ENCODE measurements around a stretch of chr6.

GRCh38 chr6:13615037-13615230 is 201 bp upstream of the NOL7 start:
- RRBS: under 1% methylated on average over 5 of the region's 15 CpGs

DNA sequence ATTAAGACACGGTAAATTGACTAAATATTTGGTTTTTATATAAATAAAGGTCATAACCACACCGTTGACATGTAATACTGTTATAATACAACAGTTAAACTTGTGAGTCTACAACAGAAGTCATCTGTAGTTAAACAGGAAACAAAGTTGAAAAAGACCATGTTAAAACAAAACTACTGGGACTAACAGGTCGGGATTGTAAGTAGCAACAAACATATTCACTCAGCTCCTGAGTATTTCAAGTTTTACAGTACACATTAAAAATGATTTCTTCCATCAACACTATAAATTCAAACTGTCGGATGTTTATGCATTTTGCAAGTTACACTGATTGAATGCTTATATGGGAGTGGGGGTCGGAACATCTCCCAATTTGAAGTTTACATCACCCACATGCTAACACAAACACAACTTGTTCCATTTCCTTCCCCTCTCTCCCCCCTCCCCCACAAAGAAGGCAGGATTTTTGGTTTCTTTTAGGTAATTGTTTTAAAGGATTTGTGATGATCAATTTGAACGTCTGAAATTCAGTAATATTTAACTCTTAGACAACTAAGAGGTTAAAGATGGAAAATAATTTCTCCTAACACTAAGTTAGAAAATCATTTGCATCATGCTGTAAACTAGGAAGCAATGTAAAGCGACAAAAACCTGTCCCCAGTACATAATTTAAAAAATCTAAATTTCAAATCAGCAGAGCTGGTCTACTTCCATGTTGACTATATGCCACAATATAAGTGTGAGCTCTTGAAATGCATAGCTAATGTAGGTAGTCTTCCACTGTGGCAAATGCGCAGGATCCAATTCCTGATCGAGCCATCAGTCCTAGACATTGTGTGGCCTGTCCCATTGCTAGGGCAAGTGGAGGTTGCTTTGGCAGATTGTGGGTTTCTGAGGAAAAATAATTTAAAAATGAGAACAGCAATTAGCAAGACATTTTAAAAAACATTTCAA is 6.7 kb downstream of the NOL7 start:
- RRBS: no CpG with 5 or more reads among the region's 9 CpGs

DNA sequence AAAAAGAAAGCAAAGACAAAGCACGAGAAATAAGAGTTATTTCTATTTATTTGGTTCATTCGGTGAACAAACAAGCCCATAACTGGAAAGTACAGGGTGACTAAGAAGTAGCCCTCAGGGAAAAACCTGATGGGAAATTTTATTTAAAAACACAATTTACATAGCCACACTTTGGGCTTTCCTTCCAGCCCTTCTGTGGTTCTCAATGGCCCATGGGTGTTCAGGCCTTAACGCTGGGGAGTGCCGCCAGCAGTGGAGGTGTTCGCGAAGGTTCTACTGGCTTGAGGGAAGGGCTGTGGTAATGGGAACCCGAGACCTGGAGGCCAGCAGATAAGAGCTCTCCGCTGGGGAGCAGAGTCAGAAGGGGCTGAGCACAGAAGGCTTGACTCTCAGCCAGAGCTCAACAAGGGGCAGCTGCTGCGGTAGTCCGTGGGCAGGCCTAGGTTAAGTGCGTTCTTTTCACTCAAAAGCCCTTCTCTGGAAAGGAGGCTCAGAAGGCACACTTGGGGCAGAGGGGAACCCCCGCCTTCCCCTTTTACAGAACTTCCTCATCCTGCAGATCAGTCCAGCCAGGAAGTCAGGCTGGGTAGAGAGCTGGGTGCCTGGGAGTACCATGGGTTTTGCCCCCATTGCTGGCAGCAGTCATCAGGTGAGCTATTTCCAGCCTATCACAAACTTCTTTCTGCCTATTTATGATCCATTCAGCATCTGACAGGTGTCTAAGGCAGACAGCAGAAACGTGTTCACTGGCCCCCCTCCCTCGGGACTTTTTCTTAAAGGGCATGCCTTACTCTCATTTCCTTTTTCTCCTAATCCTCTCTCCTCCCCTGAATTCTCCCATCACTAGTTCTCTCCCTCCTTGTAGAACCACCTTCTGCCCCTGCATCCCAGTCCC is 8.7 kb upstream of the CD83 start:
- RRBS: no CpG with 5 or more reads among the region's 14 CpGs

DNA sequence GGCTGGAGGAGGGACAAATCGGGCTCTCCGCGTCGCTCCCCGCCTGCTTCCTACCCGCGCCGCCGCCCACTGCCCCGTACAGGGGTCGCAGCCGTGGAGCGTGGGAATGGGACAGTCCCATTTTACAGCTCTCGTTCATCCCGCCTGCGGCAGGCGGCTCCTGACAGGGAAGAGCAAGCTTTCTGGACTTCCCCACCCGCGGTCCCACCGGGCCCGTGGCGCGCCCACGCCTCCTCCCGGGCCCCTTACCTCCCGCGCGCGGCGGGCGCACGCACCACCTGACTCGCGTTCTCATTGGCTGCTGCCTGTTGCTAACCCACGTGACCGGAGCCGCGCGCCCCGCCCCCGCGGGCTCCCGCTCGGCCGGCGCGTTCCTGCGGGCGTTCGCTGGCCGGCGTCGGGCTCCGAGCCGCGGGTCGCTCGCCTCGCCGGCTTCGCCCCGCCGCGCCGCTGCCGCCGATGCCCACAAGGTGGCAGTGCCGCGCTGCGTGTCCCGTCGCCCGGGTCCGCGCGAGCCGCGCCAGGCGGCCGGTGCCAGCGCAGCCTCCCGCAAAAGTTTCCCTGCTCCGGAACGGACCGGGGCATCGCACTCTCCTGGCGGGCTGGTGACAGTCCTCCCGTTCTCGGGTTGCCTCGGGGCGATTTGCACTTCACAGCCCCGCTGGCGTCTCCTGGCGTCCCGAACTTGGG is 93.4 kb downstream of the CD83 start:
- RRBS: under 1% methylated on average over 45 of the region's 95 CpGs

DNA sequence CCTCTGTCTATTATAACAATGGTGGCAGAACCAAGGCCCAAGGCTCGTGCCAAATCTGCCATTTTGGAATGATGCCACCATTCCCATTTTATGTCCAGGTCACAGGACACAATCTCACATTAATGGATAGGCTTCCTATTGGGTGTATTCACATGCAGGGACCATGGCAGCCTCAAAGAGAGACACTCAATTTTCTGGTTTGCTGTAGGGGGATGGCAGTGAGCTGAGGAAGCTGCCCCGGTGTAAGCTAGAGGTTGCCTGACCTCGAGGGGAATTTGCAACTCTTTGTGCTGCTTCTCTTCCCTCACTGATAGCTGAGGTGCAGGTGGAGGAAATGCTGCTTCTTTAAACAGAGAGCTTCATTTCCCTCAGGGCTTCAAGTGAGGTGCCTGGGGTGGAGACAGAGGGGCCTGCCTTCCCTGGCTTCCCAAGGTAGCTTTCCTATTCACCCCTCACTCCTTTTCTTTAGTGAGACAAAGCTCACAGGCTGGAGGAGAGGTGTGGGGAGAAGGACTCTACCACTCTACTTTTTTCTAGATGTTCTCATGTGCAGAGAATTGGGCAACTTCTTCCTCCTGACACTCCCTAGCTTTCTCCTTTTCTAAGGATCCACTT is 151.9 kb downstream of the CD83 start:
- RRBS: no CpG with 5 or more reads among the region's 3 CpGs

GRCh38 chr6:14299023-14299455 is 181.5 kb downstream of the CD83 start:
- RRBS: no CpG with 5 or more reads among the region's 9 CpGs

DNA sequence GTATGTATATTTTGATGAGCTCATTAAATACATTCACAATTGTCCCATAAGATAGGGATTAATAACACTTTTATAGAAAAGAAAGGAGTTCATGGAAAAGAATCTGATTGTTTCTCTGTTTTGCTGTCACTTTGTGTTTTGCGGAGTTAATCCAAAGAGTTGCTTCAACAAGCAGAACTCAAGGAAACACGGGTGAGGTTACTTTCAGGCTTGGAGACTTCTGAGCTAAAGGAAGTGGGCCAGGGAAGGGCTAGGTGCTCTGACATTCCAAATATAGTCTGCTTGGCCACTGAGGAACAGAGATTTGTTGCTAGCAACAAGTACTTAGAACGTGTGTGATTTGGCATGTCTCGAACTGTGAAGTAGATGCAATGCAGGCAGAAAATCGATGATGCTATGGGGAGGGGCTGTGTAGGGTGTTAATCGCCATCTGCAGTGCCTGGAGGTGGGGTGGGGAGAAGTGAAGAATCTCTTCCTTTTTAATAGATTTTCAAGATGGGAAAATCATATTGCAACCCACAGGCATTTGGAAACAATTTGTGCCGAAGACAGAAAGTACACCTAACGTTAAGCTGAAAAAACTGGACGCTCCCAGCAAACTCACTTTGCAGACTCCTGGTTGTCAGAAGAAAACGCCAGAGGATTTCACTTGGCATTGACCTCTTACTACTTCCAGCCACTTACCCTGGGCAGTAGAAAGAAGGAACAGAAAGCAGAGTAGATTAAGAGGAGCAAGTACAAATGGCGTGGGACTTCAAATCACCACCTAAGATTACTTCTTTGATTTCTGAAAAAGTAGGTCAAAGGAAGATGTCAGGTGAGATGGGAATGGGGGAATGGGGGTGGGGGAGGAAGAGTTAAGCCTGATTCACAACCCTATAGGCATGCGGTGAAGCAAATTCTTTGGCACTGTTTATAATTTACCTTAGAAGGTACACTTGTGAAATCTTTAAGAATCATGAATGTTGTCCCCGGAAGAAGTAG is 314.0 kb downstream of the CD83 start:
- RRBS: no CpG with 5 or more reads among the region's 13 CpGs

DNA sequence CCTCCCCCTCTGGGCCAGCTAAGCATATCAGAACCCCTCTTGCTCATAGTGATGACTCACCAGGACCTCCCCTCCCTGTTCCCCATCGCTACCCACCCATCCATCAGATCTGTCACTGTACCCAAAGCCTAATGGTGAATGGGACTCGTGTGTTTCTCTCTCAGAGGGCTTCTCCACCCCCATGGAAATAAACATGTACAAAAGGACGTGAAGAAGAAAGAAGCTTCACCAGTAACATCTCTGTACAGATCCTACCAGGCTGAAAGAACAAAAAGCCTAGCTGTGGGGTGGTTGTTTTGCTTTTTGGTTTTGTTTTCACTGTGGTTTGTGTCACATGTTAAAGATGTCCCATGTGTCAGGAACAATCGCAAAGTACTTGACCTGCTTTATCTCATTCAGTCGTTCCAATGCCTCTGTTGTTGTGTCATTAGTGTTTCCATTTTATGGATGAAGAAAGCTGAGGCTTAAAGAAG is 518.5 kb downstream of the CD83 start:
- RRBS: no CpG with 5 or more reads among the region's 5 CpGs

GRCh38 chr6:14717187-14717742 is 528.6 kb upstream of the JARID2 start:
- RRBS: no CpG with 5 or more reads among the region's 7 CpGs

DNA sequence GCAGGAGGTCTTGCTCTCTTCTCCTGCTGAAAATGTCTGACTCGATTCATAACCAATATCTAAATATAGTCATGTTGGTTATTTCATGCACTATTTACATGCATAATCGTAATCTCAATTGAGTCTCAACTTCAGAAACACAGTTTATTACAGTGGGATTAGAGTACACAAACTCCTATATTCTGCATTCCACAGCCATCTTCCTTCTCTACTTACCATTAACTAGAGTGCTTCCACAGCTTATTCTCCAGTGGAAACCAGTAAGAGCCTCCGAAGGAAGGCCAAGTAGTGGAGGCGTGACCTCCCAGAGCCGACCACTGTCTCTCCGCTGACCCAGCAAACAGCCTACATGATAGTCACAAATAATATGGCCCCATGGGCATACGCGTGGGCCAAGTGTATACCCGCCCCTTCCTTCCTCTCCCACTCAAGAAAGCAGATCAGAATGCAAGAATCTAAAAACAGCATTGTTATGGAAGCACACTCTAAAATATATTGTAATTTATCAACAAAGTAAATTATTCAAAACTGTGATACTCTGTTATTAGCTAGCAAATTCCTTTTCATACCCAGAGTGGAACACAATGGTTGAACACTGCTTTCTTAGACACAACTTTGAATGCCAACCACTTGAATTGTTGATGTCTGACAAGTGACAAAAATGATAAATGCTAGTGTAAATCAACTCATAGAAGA is 526.6 kb upstream of the JARID2 start:
- RRBS: no CpG with 5 or more reads among the region's 9 CpGs

GRCh38 chr6:14770466-14770770 is 475.5 kb upstream of the JARID2 start:
- RRBS: no CpG with 5 or more reads among the region's 5 CpGs

DNA sequence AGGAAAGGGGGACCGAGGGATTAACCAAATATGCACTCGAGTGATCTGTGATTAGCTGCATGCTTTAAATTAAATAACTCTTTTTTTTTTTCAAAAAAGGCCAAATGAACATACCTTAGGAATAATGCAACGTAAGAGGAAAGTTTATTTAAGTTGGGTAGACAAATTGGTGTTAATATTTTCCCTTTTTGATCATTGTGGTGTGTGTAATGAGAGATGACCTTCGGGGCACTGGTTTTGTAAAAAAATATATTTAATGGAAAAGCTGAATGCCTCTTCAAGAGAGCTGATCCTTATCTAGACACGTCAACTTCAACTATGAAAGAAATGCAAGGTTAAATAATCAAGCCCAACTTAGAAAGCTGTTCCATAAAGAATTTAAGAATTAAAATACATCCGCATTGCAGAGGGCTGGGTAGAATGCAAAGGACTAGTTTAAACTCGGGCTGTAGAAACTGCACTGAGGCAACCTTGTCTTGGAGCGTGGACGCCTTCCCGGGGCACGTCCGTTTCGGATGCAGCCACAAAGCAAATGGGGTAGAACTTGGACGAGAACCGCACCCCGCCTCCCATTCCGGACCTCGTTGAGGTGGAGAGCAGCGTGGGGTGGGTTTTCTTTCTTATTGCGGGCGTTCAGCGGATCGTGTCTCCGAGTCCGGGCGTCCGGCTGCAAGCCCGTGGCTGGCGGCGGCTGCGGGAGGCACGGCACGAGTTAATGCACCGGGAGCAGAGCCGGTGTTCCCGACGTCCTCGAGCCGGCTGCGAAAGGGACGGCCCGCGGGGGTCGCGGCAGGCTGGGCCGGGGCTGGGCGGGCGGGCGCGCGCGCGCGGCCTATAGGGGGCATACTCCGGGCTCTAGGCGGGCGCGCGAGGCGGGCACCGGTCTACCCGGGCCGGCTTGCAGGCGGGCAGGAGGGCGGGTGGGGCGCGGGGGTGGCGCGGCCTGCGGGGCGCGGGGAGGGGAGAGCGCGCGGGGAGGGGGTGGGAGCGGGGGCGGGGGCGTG is 1.9 kb downstream of the JARID2 start:
- RRBS: 1% methylated on average over 41 of the region's 78 CpGs

GRCh38 chr6:15248458-15249660 is 3.0 kb downstream of the JARID2 start:
- RRBS: 2% methylated on average over 40 of the region's 84 CpGs

GRCh38 chr6:15309483-15310139 is 63.7 kb downstream of the JARID2 start:
- RRBS: no CpG with 5 or more reads among the region's 4 CpGs

- RRBS: no CpG with 5 or more reads among the region's 6 CpGs
Measured at GRCh38 chr6:15371744-15372058, 125.8 kb downstream of the JARID2 start.

GRCh38 chr6:15398061-15399423 is 152.7 kb downstream of the JARID2 start:
- RRBS: no CpG with 5 or more reads among the region's 13 CpGs

GRCh38 chr6:15448612-15449067 is 202.8 kb downstream of the JARID2 start:
- RRBS: no CpG with 5 or more reads among the region's 1 CpG

DNA sequence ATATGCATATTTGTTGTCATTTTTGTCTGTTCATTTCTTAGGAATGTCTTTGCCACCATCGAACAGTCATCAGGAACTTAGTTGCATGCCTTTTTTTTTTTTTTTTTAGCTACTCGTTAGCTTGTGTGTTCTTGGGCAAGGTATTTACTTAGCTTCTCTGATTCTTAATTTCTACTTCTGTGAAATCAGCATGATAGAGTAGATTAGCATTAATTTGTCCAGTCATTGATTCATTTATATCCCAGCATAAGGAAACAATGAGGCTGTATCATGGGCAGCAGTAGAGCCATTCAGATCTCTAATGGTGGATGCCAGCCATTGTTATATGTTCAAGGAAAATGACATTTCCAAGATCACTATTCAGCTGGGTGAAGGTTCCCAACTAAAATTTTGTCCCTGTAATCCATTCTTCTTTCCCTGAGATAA is 188.4 kb downstream of the DTNBP1 start:
- RRBS: no CpG with 5 or more reads among the region's 2 CpGs

- RRBS: no CpG with 5 or more reads among the region's 20 CpGs
Measured at GRCh38 chr6:15505446-15506139, 157.2 kb downstream of the DTNBP1 start.